Fallopian tube (tissue), 1 donor: ENCODE data around the gene CENPU.

DNA sequence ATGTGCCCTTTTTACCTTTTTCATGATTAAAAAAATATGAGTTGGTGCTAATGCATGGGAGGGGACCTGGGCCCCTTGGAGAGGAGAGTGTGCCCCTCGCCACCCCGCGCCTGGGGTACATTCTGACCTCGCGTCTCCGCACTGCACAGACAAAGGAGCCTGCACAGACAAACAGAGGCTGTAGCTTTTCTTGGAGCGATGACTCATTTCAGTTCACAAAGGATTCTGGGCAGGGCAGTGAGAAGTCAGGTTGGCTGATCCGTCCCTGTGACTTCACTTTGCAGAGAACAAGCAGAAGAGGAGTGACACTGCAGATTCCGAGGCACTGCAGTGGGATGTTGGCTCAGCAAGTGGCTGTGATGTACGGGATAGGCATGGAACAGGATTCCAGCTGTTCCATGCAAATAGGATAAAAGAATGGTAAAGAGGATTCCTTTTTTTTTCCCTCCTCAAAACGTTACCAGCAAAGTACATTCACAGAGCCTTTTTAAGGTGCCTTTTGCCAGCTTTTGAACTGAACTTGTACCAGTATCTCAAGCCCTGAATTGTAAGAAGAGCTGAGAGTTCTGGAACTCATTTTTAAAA lies 83.0 kb downstream of the STOX2 start:
- PRO-cap, result bidirectional peak, plus-strand start at position 276 of the sequence, minus-strand start at position 151 of the sequence

GRCh38 chr4:184039802-184040398 lies 134.8 kb downstream of the STOX2 start:
- PRO-cap, result no peak

DNA sequence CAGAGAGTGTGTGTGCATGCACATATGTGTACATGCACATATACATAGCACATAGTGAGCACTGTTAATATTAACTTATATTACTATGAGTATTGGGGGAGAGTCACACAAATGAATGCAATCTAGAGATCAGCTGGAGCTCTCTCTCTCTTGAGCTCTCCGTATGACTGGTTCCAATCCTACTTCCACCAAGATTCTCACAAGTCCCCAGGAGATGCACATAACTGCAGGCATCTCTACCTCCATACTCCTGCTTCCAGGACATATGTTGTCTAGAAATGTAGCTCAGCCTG lies 57.2 kb downstream of the ENPP6 start:
- PRO-cap, result no peak

GRCh38 chr4:184264218-184264735 lies 46.6 kb upstream of the ENPP6 start:
- PRO-cap, result no peak

DNA sequence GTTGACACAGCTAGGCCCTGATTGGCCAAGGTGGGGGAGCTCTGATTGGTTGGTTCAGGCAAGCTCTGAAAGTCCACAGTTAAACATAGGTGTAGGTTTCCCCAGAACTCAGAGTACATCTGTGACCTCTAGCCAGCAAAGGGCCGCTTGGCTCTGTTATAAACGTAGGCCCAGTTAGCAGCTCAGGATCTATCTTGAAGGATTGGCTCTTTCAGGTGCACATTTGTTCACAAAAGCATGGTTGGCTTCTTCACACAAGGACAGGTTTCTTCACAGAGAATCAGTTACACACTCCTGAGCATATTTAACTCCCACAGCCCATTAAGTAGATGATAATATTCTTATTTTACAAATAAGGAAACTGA lies 63.1 kb upstream of the ENPP6 start:
- PRO-cap, result no peak

DNA sequence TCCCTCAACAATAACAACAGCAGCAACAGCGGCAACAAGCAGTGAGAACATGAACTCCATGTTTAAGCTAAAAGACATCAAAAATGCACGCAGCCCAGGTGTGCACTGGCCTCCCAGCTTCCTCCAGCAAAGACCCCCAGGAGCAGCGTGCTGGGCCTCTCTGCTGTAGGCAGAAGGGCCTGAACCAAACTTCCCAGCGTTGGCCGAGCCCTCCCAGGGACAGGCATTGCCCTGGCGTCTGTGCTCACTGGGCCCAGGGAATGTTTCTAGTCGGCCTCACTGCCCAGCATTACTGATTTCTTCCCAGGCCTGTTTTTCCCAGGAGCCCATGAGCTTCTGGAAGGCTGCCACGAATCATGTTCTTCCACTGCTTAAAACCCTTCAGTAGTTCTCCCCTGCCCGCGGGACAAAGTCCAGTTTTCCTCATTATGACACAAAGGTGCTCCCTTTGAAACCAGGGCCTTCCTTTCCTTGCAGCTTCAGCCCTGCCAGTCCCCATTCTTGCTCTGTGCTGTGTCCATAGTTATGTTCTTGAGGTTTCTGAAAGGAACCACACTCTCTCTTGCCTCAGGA lies 93.3 kb upstream of the ENPP6 start:
- PRO-cap, result no peak

GRCh38 chr4:184346581-184347209 lies 127.7 kb downstream of the IRF2 start:
- PRO-cap, result no peak

DNA sequence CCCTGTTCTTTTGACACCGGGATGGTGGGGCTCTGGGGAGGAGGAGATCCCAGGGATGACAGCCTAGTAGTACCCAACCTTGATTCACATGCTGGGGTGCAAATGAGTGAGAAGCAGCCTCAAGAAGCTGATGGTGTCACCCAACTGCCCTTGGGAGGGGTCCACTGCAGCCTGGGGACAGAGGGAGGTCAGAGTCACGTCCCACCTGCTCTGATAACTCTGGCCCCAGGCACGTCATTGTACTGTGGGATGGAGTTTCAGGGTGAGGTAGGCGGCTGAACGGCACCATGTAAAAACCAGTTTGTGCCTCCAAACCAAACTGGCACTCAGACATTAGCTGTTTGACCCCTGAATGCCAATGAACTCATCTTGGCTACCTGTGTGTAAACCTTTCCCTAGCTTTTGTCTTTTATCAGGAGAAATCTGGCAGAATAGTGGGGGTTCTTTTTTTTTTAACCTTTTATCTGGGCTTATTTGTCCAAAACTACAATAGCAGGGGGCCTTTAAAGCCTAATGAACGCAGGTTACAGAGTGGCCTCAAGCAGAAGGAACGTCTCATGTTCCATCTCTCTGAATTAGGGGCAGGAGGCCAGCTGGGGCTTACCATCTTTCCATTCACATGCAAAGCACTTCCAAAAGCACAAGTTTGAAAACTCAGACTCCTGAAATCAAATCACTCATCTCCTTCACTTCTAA lies 89.4 kb downstream of the IRF2 start:
- PRO-cap, result no peak

- PRO-cap, result no peak
Measured at GRCh38 chr4:184407783-184408582, 66.4 kb downstream of the IRF2 start.

GRCh38 chr4:184473402-184473913 lies 892 bp downstream of the IRF2 start:
- PRO-cap, result no peak

DNA sequence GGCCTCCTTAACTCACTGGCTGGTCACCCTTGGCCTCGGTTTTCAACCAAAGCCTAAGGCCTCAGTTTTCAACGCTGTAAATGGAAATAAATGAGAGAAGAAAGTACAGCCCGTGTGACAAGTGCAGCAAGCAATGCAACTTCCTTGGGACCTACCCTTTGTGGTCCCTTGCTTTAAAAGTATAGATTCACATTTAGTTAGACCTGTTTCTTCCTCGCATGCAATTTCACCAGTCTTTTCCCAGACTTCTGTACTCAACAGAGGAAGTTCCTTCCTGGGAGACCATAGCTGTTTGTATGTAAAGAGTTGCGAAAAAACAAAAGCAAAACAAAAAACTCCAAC lies 1.1 kb upstream of the IRF2 start:
- PRO-cap, result unidirectional peak, minus-strand start at position 153 of the sequence

DNA sequence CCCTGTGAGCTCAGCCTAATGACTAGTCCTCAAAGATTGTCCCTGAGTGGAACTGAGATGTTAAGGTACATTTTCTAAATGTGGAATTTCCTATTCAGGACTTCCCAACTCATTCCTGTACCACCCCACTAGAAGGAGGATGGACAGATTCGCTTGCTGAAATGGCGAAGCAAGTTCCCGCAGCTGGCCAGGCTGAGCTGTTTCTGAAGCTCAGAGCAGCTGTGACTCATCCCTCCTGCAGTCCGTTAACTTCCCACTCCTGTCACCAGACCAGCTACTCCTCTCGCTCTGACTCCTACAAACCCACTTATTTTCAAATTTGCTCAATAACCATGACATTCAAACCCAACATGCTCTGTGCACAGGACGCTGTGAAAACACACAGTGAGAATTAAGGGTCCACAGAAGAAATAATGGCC lies 39.9 kb upstream of the IRF2 start:
- PRO-cap, result no peak

DNA sequence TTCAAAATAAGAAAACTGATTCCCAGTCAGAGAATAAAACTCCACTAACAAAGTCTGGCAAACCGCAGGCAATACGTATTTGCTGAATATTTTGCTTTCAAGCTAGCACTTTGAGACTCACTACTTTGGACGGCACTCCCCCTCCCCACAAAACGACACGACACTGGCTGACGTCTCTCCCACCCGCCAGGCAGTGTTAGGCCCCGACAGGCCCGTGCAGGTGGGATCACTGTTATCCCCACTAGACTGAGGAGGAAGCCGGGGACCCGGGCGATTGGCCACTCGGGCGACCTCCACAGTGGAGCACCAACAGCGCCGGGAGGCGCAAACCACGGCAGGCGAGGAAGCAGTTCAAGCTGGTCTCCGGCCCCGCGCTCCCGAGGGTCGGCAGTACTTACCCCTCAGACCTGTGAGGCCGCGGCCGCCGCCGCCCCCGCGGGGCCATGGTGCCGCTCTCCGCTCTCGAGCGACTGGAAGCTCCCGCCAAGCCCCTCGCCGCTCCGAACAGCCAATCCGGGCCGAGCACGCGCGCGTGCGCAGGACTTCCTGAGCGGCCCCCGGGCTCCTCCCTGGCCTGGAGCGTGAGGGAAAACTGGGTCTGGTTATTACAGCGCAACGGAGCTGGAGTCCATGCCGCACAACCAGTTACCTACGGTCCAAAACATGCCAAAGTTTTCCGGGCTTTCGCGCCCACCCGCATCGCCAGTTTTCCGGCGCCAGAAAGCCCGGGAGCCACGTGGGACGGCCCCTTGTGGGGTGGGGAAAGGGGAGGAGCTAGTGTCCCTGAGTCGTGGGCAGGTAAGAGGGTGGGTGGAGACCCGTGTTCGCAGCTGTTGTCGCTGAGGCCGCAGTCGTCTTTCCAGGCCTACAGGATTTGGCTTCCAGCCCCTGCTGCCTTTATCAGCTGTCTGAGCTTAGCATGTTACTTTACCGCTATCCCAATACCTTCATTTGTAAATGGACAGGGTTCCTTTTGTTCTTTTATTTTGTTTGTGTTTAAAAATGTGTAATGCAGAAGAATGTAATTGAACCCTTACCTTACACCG lies at the start of gene CENPU:
Gene CENPU, minus strand, starts transcription at position 479 of the 1,046 bp plus-strand sequence.
- PRO-cap, result bidirectional peak, plus-strand start at position 822 of the sequence, minus-strand start at position 513 of the sequence

DNA sequence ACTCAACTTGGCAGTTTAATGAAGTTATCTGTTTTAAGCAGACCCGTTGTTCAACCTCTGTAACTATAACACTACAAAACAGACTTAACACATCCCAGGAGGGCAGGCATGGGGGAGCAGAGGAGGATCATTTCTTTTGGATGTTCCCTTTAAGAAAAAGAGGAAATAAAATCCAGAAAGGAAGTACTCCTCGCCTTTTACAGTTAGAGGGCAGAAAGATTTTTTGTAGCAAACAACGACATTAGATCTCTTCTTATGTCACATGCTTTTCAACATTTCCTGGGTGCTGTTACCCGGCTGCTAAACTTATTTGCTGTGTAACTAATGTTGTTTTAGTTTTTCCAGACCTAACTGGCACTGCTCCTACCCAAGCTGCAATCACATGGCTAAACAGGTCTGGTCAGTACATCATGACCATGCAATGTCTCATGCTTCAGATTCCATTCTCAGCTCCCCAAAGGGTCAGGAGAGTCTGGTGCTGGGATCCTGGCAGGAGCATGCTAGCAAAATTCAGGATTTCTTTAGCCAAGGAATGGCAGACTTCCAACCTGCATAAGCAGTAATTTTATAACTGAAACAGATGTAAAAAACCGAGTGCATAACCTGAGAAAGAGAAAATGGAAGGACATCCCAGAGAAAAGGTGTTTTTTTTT lies 12.5 kb upstream of the CENPU start:
- PRO-cap, result bidirectional peak, plus-strand start at position 469 of the sequence, minus-strand start at position 315 of the sequence

DNA sequence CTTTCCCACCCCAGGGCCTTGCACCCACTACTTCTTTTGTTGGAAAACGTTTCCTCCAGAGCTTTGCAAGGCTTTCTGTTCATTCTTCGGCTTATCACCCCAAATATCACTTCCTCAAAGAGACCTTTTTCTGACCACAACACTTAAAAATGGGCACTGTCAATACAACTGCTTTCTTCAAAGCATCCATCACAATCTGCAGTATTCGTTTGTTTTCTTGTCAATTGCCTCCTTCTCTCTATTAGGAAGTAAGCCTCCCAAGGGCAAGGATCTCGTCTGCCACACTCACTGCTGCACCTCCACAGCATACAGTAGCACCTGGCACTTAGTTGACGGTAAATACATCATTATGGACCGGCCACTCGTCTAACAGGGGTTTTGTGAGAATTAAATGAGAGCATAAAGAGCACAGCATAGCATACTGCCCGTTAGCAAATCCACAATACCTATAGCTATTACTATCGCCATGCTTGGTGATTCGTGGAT lies 17.8 kb upstream of the CENPU start:
- PRO-cap, result no peak

- PRO-cap, result no peak
Measured at GRCh38 chr4:184764771-184765073, 30.8 kb upstream of the CENPU start.

- PRO-cap, result no peak
Measured at GRCh38 chr4:184816006-184816570, 9.7 kb downstream of the ACSL1 start.

DNA sequence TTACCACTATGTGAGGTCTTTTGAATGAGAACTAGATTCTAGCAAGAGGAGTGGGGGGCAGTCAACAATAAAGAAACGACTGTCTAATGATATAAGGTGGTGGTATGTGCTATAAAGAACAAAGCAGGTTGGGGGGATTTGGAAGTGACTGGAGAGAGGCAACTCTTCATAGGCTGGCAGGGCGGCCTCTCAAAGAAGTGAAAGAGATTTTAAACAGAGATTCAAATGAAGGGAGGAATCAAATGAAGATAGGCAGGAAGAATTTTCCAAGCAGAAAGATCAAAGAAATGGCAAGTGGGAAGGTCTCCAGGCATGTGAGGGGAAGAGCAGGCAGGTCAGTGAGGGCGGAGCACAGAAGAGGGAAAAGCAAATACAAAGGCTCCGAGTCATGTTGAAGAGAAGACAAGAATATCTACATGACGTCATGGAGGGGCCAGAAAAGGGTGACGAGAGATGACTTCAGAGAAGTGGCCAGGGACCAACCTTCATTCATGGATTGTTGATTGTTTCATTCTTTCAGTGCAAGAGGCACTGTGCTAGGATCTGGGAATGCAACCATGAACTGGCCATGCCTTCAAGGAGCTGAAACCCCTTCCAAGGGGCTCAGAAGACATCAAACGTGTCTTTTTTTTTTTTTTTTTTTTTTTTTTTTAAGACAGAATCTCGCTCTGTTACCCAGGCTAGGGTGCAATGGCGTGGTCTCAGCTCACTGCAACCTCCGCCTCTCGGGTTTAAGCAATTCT lies 13.0 kb upstream of the ACSL1 start:
- PRO-cap, result no peak

GRCh38 chr4:184882288-184882873 lies 56.6 kb upstream of the ACSL1 start:
- PRO-cap, result no peak

DNA sequence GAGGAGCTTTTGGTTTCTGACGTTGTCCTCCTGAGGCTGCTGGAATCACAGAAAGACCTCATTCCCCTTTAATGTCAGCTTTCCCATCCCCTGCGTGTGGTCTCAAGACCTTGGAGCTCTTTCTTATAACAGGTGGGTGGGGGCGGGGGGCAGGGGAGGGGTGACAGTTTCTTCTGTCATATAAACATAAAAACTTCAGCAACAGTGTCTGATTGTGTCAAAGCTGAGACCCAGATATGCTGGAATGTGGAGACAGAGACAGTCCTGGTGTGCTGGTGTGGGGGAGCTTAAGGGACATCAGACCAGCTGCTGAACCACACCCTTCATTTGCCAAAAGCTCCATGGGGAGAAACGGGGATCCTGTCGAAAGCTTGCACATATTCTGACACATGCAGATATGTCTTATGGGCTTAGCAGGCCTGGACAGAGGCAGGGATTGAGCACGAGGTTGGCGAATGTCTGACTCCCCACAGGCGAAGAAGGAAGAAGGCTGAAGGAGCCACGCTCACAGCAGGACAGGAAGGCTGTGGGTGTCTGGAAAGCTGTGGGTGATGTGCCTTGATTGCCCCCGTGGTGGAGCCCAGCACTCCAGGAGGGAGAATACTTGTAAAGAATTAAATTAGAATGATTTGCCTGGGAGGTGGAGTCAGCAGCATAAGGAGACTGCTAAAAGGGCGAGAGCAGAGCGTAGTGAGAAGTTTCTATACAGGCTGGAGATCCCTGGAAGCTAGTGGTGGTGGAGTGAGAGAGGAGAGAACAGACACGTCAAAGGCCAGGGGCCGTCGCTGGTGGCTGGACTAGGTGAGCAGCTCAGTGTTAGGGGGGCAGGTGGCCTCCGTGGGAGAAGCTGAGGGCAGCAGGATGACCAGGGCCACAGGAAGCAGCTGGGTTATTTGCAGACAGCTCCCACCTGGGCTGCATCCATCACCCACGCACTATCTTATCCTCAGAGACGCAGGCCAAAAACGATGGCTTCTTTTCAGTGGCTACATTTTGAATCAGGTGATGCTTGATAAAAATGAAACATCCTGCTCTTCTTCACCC lies 72.3 kb upstream of the ACSL1 start:
- PRO-cap, result no peak